Melanocyte of skin (primary cell): ENCODE data around the genes POU2AF2 and LAYN.

DNA sequence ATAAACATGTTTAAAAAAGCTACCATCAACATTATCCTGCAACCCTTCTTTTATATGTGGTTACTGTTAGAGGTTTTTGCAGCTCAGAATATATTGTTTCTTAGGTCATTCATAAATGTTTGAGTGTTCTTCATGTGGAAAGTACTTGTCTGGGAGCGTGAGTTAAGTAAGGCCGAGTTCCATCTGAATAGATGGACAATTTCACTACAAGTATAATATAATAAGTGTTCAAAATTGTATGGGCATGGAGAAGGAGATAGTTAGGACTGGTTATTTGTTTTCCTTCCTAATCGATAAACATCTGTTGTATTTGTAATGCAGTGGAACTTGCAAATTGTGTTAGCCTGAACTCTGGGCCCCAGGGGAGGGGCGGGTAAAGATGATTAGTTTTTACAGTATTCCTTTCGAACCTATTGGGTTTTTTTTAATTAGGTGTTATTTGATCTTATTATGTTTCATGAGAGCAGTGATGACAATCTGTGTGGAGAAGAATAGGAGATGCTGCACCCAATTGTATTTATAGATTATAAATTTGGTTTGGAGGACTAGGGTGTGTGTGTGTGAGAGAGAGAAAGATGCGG is 145.2 kb downstream of the DDX10 start:
- CAGE, long polyA plus RNA, 2 experiments, result no peak in any of the 2 experiments

GRCh38 chr11:110257571-110258328 is 38.7 kb downstream of the RDX start:
- CAGE, long polyA plus RNA, 2 experiments, result no peak in any of the 2 experiments

GRCh38 chr11:110463987-110464404 is 34.2 kb downstream of the FDX1 start:
- CAGE, long polyA plus RNA, 2 experiments, result no peak in any of the 2 experiments

DNA sequence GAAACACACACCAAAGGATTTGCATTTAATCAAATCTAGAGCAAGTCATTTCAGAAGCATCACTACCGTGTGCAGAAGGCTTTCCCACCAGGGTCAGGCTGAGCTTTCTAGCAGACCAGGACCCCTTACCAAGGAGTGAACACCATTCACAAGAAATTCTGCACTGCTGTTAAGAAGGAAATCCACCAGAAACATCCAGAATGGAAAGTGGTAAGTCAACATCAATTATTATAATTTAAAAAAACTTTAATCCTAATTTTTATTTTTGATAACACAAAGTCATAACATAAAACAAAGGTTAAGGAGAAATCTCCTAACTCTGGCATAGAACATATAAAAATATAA is at the start of gene POU2AF2:
Gene POU2AF2, plus strand, starts transcription at position 72 of the 345 bp plus-strand sequence.
- CAGE, long polyA plus RNA, 2 experiments, result no peak in any of the 2 experiments

DNA sequence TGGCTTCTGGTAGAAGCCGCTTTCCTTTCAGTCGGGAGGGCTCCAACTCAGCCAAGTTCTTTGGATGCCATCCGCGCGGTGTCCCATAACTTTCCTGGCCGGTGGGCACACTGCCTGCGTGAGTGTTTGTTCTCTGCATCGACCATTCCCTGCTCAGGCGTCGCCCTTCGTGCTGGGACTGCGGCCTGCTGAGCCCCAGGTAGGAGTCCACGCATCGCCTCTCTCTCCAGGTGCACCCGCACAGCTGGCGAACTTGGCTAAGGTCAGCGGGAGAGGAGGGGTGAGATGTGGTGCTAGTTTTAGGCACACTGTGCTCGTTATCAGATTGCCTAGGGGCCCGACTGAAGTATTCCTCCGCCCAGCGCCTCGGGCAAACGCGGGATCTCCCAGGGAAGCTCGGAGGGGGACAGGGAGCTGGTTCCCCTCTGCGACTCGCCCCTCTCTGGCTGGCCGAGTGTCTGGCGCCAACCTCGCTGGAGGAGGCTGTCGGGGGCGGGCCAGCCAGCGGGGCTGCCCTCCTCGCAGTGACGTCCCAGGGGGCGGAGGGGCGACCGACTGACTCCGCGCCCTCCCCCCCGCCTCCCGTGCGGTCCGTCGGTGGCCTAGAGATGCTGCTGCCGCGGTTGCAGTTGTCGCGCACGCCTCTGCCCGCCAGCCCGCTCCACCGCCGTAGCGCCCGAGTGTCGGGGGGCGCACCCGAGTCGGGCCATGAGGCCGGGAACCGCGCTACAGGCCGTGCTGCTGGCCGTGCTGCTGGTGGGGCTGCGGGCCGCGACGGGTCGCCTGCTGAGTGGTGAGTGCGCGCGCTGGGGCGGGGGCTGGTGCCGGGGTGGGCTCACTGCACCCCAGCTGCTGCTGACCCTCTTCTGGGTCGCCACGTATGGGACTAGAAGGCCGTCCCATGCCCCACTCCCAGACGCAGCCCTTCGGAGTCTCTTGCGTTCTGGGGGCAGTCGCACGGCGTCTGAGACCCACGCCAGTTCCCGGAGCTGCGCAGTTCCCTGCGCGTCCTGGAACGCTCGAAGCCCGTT is at the start of gene LAYN:
Gene LAYN, plus strand, starts transcription at position 585 of the 1,031 bp plus-strand sequence.
- CAGE, long polyA plus RNA, 2 experiments, result no peak in any of the 2 experiments

DNA sequence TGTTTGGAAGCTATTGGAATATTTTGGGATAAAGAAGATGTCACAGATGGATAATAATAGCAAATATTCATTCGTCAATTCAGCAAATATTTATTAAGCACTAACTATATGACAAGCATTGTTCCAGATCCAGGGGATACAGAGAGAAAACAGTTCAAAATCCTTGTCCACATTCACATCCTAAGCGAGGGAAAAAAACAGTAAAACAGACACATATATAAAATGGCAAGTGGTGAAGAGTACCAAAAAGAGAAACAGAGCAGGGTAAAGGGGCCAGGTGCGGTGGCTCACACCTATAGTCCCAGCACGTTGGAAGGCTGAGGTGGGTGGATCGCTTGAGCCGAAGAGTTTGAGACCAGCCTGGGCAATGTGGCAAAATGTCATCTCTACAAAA is 59.9 kb downstream of the SIK2 start:
- CAGE, long polyA plus RNA, 2 experiments, result no peak in any of the 2 experiments

GRCh38 chr11:111733972-111735036 is 31.9 kb downstream of the PPP2R1B start:
- CAGE, long polyA plus RNA, 2 experiments, result no peak in any of the 2 experiments

GRCh38 chr11:111785705-111786617 is 19.8 kb upstream of the PPP2R1B start:
- CAGE, long polyA plus RNA, 2 experiments, result no peak in any of the 2 experiments

DNA sequence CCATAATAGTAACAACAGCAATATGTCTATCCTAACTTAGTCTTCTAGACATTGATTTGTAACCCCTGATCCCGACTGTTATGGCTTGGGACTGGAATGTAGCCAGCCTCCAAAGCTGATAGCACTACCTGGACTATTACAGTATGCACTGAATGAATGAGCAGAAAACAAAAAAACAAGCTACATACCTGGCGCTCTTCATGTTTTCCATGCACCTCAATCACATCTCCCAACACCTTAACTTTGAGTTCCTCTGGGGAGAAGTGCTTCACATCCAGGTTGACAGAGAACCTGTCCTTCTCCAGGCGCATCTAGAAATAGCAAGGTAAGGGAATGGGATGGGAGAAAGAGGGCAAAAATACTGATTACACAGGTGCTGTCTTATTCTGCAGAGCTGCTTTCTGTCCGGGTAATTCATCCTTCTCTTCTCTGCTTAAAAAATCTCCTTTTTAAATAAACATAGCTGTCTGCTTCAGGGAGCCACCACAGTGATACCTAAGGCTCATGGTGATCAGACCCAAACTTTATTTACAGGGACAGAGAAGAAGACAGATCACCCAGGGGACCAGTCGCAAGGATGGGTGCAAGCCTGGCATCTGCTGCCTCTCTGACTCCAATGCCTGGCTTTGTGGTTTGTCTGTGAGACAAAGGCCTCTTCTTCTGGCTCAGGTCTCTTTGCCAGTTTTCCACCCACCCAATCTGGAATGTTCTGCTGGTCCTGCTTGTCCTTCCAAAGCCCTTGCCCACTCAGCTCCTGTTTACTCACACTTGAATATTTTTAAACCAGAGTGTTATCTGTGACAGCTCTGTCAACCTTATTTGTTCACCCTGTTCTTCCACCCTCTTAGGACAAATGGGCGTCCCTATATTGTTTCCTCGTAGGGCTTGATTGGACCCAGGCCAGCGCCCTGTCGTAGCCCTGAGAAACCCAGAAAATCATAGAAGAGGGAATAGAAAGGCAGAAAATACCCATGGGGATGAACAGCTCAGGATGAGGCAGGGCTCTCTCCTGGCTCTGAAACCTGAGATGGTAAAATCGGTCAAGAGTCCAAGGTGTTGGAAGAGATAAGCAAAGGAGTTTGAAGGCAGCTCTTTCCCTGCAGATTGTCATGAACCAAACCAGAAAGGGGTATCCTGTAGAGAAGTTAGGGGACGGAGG is 1.1 kb downstream of the CRYAB start:
- CAGE, long polyA plus RNA, 2 experiments, result no peak in any of the 2 experiments

- CAGE, long polyA plus RNA, 2 experiments, result no peak in any of the 2 experiments
These were observed 5.6 kb downstream of the C11orf52 start for GRCh38 chr11:111924378-111924724.

GRCh38 chr11:111941857-111942453 is 4.8 kb downstream of the DIXDC1 start:
- CAGE, long polyA plus RNA, 2 experiments, result no peak in any of the 2 experiments

- CAGE, long polyA plus RNA, 2 experiments, result no peak in any of the 2 experiments
These were observed 8.2 kb upstream of the DLAT start for GRCh38 chr11:112016911-112017430.

- CAGE, long polyA plus RNA, 2 experiments, result no peak in any of the 2 experiments
These were observed 1.0 kb upstream of the DLAT start for GRCh38 chr11:112024117-112024620.

- CAGE, long polyA plus RNA, 2 experiments, result no peak in any of the 2 experiments
These were observed 3.7 kb downstream of the TIMM8B start for GRCh38 chr11:112082396-112083727.

DNA sequence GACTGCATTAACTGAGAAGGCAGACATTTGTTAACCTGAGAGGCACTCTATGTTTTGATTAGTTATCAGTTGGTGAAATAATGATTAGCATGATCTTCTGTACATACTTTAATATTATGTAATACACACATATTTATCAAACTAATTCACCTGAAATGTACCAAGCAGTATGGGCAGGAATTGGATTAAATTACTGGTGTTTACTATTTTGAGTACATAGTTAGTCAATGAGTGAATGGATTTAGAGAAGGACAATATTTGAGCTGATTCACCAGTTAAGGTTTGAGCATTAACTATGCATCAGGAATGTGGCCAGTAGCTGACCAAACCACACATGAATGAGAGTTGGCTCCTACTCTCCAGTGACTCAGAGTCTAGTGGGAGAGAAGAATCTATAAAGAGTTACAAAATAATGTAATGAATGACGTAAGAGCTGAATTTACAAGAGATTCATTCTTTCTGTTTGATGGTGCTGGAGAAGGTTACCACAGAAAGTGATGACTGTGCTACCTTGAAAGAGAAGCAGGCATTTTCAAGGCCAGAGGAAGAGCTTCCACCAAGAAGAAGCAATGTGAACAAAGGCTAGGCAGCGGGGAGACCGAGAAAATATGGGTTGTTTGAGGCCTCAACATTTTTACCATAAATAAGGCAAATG is 6.6 kb downstream of the IL18 start:
- CAGE, long polyA plus RNA, 2 experiments, result no peak in any of the 2 experiments

- CAGE, long polyA plus RNA, 2 experiments, result no peak in any of the 2 experiments
These were observed 4.6 kb downstream of the IL18 start for GRCh38 chr11:112159117-112159875.

- CAGE, long polyA plus RNA, 2 experiments, result no peak in any of the 2 experiments
These were observed 3.0 kb upstream of the PTS start for GRCh38 chr11:112223241-112223602.

DNA sequence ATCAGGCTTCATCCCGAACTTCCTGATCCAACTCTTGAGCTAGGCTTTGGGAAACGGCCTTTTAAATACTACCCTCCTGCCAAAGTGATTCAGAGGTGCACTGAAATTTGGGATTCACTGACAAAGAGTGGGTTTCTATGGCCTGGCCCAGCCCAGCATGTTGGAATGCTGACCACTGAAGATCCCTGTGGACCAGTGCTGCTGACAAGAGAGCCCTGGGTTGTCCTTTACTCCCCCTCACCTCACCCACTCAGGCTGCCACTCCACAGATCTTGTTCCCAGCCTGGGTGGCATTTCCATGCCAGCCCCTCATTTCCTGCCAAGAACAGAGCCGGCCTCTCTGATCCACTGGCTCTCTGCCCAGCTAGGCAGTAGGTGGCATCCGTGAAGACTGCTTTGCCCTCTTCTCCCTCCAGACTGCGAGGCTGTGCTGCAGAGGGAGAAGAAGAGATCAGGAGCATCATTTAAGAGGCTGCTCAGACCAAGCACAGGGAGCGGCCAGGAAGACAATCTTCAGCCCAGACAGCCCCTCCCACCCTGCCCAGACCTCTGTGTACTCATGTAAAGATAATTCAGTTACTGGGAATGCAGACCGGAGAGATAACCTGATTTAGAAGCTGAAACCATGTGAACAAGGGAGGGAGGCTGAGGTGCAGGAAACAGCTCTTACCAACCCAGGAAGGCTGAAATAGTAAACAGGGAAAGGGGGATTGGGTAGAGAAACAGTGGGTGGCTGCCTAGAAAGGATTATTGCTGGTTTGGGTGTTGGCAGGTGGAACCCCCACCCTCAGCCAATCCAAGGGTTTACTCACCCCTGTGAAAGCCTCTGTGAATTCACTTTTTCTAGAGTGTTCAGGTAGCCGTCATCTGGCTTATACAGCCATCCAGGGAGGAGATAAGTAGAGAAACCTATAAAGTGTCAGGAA is 126.9 kb upstream of the NCAM1 start:
- CAGE, long polyA plus RNA, 2 experiments, result no peak in any of the 2 experiments

GRCh38 chr11:112962133-112962722 is 1.0 kb downstream of the NCAM1 start:
- CAGE, long polyA plus RNA, 2 experiments, result no peak in any of the 2 experiments

GRCh38 chr11:113690652-113691360 is 15.3 kb downstream of the TMPRSS5 start:
- CAGE, long polyA plus RNA, 2 experiments, result no peak in any of the 2 experiments